Lower leg skin (tissue), 2 donors: ENCODE measurements around a stretch of chr17.

- PRO-cap, result no peak
- RAMPAGE, long total RNA, 2 experiments, result no peak in any of the 2 experiments
Measured at GRCh38 chr17:56597357-56597946, 4.0 kb downstream of the NOG start.

DNA sequence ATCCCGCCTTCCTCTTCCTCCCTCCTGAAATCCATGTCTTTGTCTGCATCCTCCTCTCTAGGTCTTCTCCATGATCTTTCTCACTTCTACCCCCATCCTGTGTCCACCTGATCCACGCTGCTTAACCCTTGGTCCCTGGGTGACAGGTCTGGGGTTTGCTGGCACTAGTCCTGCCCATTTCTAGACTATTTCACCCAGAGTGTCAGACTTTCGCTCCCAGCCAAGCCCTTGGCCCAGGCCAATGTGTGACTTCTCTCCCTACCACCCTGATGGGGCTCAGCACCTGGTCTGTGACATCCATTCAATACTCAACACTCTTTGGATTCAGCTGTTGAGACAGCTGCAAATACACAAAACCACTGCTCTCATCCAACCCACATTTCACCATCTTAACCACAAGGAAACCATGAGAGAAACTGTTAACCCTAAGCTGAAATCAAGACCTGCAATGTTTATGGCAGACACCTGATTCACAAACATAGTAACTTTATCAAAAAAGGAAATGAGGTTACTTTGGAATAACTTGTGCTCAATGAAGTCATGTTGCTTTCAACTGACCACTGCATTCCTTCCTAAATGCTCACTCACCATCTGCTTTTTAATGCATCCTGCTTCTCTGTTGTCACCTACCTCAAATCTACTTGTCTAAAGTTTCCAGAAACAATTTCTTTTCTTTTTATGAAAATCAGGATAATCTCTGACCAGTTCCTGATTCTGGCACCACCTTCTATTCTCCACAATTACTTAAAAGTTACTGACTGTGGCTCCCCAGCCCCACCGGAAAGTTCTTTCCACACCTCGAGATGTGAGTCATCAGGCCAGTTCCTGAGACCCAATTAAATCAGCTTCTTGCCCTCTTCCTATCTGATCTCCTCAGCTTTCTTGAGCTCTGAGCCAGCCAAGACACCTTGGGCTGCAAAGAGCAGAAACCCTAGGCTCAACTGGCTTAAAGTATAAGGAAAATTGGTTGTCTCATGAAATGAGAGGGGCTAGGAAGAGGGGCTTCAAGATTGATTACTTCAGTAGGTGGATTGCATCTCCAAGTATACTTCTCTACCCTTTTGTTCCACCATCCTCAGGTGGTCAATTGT, 88.2 kb downstream of the NOG start:
- PRO-cap, result no peak
- RAMPAGE, long total RNA, 2 experiments, result no peak in any of the 2 experiments

- PRO-cap, result no peak
- RAMPAGE, long total RNA, 2 experiments, result no peak in any of the 2 experiments
Measured at GRCh38 chr17:56886271-56886790, 27.5 kb downstream of the TRIM25 start.

DNA sequence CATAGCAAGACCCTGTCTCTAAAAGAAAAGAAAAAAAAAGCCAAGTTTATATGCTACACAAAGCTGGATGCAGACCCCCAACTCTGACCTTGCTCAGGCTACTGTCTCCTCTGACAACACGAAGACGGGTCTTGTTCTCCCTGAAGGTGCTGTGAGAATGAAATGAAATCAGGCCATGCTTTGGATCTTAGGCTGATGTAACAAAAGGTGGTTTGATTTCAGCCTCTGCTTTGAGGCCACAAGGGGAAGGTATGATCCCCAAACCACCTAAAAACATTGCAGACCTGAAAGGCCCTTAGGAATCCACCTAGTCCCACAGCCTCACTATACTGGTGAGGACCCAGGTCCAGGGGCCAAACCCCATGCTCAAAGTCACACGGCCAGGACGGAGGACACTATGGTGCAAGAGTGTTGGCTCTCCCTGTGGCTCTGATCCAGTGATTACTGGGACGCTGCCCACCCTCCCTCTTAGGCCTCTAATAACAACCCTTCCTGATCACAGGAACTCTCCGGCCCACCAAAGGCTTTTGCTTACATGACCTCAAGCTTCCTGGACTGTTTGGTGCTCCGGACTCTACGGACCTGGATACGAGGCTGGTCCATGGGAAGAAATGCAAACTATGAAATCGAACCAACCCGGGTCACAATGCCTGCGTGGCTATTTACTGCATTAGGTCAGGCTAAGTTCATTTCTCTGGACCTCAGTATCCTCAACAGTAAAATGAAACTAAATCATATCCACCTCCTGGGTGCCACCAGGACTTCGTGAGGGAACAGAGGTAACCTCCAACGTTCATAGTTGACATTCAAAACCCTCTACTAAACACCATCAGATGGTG, 1.6 kb downstream of the TRIM25 start:
- PRO-cap, result bidirectional peak, plus-strand start at position 495 of the sequence, minus-strand start at position 331 of the sequence
- RAMPAGE, long total RNA, 2 experiments, result no peak in any of the 2 experiments

DNA sequence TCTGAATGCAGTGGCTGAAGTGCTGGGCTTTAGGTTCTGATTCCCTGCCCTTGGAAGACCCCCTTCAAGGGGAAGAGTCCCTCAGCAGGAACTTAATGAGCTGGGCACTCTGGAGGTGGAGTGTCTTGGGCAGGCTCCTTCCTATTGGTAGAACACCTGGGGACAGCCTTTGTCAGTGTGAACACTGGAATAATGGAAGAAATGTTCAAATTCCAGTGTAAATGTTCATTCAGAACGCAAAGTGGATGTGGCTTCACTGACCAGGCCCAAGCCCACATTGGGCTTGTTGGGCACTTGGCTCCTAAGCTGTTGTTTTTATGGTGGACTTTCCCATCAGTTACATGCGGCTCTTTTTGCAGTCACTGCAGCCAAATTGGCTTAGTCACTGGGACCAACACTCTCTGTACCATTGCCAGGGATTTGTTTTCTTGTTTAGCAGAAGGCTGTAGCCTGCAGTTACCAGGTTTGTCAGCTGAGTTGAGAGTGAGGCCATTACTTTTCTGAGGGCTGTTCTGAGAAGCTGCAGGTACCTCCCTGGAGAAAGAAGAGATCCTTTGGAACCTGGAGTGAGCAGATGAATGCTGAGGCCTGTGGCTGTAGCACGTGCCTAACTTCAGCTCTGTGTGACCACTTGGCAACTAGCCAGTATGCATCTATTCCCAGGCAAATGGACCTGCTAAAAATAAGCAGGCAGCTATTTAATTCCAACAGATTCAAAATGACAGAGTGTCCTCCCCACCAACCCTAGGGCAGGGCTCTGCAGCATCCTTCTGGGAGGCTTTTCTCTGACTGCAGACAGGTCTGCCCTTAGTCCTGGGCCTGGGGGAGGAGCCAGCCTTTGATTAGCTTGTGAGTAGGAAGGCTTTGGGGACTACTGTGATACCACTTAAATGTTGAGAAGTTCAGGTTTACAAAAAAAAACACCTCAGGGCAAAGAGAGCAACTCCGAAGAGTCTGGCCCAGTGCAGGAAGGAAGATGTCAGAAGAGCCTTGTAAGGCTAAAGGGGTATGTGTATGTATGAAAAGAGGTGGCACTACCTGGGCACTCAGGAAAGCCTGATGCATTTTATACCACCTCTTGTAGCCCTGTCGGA, 12.9 kb downstream of the AKAP1 start:
- PRO-cap, result no peak
- RAMPAGE, long total RNA, 2 experiments, result no peak in any of the 2 experiments

GRCh38 chr17:57106455-57107184, 21.6 kb downstream of the AKAP1 start:
- PRO-cap, result no peak
- RAMPAGE, long total RNA, 2 experiments, result start-site peak on the plus strand in 1 of 2 experiments, at chr17:57106541-57107007 at its widest, 20 to 27 reads per replicate

- PRO-cap, result no peak
- RAMPAGE, long total RNA, 2 experiments, result no peak in any of the 2 experiments
Measured at GRCh38 chr17:57275651-57276594, 19.6 kb downstream of the MSI2 start.

GRCh38 chr17:57278717-57279434, 22.6 kb downstream of the MSI2 start:
- PRO-cap, result no peak
- RAMPAGE, long total RNA, 2 experiments, result no peak in any of the 2 experiments

DNA sequence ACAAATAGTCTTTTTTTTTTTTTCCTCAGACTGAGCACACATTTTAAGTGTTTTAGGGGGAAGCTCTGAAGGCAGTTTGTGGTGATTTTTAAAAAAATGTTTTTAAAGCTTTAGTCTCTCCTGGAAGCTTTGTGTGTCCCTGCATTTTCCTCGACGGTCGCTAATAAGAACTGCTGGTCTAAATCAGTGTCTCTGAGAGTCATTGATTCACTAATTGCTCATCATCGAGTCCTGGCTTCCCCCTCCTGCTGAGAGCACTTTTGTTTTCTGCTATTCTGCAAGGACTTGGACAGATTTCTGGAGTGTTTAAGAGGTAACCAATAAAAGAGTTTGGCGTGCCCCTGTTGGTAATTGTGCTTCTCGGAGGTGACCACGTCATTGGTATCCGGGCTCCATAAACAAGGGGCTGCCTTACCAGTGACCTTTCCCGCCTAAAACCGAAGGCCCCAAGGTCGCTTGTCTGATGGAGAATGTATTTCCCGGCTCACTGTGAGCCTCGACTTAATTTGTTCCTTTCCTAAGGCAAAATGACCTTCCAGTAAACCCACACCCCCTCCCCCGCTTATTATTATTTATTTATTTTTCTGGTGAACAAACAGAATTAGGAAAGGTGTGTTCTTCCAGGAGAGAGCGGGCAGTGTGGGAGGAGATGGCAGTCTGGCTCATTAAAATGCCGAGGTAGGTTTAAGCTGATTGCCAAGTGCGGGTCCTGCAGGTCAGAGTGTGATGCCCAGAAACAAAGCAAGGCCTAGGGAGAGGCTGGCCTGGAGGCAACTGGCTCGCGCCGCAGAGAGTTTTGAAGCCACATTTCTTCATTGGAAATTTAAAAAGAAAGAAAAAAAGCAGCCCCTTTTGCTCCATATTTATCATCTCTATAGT, 30.1 kb downstream of the MSI2 start:
- PRO-cap, result no peak
- RAMPAGE, long total RNA, 2 experiments, result no peak in any of the 2 experiments

GRCh38 chr17:57603431-57603966, 141.6 kb downstream of the CCDC182 start:
- PRO-cap, result no peak
- RAMPAGE, long total RNA, 2 experiments, result no peak in any of the 2 experiments

GRCh38 chr17:57680602-57681889, 64.1 kb downstream of the CCDC182 start:
- PRO-cap, result no peak
- RAMPAGE, long total RNA, 2 experiments, result start-site peak on the plus strand in 1 of 2 experiments, at chr17:57680906-57681221 at its widest, 5 reads per replicate

DNA sequence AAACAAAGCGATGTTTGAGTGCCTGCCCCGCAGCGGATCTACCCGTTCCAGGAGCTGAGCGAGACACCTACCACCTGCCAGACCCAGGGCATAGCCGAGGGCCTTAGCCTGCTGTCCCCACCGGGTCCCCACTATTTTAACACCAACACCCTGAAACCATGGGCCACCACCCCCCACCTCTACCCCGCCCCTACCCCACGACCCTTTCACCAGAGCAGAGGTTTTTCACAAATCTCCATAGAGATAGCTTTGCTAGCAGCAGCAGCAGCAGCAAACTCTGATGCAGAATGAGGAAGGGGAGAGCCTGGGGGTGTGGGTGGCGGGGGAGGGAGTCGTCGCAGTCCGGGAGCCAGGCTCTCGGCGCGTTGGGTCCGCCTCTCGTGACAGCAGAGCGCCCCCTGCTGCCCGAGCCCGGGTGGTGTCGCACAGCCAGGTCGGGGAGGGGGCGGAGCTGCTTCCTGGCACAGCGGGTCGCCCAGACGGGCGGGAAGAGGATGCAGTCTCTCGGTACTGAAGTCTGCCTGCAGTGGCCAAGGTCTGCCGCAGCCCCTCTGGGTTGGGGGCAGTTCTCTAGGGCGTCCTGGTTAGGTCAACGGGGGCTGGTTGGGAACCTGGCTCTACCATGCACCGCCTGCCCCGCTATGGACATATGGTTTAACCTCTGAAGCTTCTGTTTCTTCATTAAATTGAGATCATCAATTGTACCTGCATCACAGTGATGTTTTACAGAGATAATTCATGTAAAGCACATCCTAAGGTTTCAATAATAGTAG, 38.1 kb upstream of the CCDC182 start:
- PRO-cap, result no peak
- RAMPAGE, long total RNA, 2 experiments, result no peak in any of the 2 experiments

GRCh38 chr17:57846280-57846674, 3.6 kb downstream of the MRPS23 start:
- PRO-cap, result no peak
- RAMPAGE, long total RNA, 2 experiments, result no peak in any of the 2 experiments

- PRO-cap, result no peak
- RAMPAGE, long total RNA, 2 experiments, result no peak in any of the 2 experiments
Measured at GRCh38 chr17:57855382-57855920, 5.6 kb upstream of the MRPS23 start.

GRCh38 chr17:57875286-57875947, 25.6 kb upstream of the MRPS23 start:
- PRO-cap, result no peak
- RAMPAGE, long total RNA, 2 experiments, result no peak in any of the 2 experiments

DNA sequence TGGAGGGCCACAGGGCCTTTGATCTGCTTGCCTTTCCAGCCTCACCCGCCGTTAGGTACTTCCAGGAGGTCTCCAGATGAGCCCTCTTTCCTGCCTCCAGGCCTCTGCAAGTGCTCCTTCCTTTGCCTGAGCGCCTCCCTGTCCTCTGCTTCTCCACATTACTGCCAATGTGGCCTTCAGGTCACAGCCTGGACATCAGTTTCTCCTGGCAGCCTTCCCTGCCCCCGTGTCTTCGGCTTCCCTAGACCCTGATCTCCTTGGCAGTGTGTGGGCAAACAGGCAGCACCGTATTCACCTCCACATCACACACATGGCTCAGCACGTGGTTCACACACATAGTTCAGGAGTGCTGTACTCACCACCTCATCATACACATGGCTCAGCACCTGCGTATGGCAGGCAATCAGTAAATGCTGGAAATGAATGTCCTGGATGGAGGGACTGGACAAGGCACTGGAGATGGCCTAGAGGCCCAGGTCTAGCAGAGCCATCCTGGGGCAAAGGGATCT, 26.4 kb upstream of the MRPS23 start:
- PRO-cap, result no peak
- RAMPAGE, long total RNA, 2 experiments, result no peak in any of the 2 experiments

GRCh38 chr17:57899505-57900217, 49.8 kb upstream of the MRPS23 start:
- PRO-cap, result no peak
- RAMPAGE, long total RNA, 2 experiments, result no peak in any of the 2 experiments

- PRO-cap, result no peak
- RAMPAGE, long total RNA, 2 experiments, result no peak in any of the 2 experiments
Measured at GRCh38 chr17:57903010-57903792, 52.0 kb downstream of the CUEDC1 start.

GRCh38 chr17:57916963-57917687, 38.1 kb downstream of the CUEDC1 start:
- PRO-cap, result no peak
- RAMPAGE, long total RNA, 2 experiments, result no peak in any of the 2 experiments

DNA sequence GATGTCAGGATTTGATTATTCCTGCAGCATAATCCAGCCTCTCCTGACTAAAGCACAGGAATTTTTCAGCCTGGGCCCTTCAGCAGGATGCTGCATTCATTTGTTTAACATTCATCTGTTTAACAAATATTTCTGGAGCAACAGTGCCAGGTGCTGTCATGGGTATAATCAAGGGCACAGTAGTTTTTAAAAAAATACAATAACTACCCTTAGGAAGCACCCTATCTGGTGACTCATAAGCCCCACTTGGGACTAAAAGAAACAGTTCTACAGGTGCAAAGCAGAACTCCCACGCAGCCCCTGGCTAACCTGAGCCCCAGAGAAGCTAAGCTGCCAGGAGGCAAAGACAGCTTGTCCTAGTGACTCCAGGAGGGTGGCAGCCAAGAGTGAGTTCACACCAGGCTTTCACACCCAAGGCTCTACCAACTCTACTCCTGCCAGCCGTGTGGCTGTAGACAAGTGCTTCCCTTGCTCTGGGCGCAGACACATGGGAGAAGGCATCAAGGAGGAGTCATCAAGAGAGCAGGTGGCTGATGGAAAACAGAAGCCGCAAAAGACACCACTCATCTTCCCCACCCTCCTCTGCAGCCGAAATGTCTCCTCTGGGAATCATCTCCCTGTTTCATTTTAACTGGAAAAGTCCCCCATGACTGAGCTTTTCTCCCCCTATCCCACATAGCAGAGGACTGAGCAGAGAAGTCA, 14.5 kb downstream of the CUEDC1 start:
- PRO-cap, result no peak
- RAMPAGE, long total RNA, 2 experiments, result no peak in any of the 2 experiments